ENCODE results near the gene ZNF644.

GRCh38 chr1:89846946-89847689 lies 26.3 kb downstream of the LRRC8D start:
- RRBS, result no CpG with 5 or more reads among the region's 7 CpGs

DNA sequence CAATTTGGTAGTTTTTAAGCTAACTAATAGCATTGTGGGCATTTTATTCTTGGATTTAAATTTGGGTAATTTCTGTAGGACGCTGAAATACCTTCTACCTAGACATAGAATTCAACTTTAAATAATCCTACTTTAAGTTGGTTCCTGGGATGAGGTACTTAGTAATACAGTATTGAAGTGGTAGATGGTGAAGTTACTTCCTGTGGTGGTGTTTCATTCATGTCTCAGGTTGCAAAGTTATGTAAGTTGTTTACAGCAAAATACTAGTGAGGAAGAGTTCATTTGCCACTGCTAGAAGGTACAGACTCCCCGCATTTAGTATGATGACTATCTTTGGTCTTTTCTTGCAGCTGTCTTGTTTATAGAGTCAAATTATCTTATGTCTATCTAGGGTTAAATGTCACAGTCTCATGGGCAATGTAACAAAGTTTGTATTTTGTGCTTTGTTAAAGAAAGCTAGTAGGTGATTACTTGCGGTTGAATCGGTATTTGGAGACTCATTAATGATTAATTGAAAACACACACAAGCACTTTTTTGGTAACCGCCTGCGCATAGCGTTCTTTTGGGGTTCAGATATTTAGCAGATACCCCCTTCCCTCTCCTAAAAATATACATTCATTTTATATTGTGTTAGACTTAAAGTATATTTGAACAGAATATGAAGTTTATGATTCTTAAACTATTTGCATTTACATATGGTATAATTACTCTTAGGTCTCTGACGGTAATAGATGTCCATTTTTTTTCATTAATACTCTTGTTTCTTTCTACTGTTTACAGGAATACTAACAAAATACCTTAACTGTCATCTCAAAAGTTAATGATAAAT lies 50.2 kb downstream of the LRRC8D start:
- RRBS, result no CpG with 5 or more reads among the region's 8 CpGs

- RRBS, result 1% methylated on average over 13 of the region's 31 CpGs
These were observed 531 bp downstream of the ZNF326 start for GRCh38 chr1:89995443-89995838.

GRCh38 chr1:91017241-91017553 lies 4.6 kb downstream of the ZNF644 start:
- RRBS, result no CpG with 5 or more reads among the region's 1 CpG

- RRBS, result under 1% methylated on average over 25 of the region's 53 CpGs
These were observed at the start of gene ZNF644 for GRCh38 chr1:91021850-91022587. TSS of gene ZNF644 (minus strand) at chr1:91022035.

DNA sequence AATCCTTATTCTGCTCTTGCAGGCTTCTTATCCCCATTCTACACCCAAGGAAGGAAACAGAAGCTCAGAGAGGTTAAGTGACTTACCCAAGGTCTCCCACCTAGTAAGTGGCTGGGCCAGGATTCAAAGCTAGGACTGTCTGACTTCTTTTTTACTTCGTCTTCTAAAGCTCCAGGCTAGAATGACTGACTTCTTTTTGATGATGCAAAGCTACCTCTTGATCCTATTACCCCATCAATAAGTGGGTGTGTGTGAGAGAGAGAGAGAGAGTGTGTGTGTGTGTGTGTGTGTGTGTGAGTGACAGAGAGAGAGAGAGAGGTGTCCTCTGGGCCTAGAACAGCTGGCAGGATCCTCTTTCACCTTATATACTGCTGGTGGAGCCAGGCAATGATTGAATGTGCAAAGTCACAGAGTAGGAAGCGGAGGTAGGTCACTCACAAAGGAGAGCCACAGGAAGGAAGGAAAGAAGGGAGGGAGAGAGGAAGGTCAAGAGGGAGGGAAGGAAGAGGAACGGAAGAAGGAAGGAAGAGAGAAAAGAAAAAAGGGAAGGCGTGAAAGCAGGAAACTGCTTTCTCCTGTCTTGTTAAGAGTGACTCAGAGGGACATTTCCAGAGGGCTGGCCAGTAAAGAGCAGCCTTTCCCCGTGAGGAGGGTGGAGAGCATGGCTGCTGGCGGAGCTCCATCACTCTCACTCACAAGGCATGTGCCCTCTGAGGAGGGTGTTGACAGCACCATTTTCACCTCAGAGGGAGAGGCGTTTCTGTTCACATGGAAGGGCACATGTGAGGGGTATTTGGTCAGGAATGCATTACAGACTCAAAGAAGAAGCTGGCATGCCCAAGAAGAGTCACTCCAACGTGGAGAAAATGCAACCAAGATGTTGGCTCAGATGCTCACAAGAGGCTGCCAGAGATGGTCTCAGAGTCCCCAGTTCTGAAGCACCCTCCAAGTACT lies 69.0 kb downstream of the CDC7 start:
- RRBS, result no CpG with 5 or more reads among the region's 8 CpGs

DNA sequence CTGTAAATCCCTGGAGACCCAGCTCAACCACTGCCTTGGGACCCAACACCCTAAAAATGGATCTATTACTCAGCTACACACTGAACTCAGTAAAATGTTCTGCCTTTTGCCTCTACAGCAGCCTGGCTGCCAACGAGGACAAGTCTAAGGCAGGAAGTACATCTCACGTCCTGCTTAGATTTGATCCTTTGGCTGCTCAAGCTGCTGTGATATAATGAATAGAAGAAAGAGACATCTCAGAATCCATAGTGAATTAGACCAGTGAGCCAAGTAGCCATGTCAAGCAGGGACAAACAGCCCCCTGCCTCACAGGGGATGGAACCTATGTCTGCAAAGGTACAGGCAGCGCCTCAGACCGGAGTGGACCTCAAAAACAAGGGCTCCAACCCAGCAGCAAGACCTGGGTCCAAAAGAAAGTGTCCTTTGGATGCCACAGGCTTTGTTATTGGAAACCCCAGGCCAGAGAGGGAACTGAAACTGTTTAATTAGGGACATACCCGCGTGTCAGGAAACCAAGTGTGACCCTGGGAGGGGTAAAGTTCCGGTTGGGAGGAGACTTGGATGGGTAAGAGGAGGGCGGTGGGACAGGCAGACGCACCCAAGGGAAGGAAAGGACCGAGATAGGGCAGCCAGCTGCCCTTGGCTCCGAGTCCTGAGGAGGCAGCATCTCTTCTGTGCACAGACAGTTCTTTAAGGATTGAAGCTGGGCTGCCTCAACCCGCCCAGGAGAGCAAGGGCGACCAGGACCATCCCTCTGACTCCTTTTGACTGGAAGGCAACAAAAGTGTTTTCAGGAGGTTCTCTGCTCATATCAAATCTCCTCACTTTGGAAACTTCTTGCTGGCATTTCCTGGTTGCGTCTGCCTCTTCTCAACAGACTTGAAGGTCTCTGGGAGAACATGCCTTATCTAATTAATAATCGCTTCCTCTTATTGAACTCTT lies 71.3 kb downstream of the CDC7 start:
- RRBS, result no CpG with 5 or more reads among the region's 15 CpGs

DNA sequence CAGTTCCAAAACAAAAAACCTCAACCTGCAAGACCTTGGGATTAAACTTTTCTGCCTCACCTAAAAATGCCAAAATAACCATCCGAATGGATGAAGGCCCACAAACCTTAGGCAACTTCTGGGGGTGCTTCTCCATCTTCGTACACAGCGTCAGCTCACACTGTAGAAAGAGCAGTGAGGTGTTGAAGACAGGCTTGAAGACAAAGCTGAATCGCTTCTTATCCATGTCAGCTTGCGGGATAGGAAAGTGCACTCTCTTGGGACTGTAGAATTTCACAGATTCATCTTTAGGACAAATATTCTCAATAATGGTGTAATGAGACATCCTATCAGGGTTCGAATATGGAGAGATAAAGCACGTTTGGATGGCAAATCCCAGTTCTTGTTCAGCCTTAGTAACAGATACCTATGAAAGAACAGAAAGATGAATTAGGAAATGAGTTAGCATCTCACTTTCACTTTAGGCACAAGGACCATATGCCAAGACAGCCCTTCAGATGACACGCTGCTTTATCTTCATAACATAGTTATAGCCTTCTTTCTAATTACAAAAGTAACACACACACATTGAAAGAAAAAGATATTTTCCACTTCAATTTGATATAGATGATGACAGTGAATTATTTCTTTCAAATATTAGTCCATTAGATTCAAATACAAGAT lies 173.7 kb downstream of the TGFBR3 start:
- RRBS, result no CpG with 5 or more reads among the region's 8 CpGs

DNA sequence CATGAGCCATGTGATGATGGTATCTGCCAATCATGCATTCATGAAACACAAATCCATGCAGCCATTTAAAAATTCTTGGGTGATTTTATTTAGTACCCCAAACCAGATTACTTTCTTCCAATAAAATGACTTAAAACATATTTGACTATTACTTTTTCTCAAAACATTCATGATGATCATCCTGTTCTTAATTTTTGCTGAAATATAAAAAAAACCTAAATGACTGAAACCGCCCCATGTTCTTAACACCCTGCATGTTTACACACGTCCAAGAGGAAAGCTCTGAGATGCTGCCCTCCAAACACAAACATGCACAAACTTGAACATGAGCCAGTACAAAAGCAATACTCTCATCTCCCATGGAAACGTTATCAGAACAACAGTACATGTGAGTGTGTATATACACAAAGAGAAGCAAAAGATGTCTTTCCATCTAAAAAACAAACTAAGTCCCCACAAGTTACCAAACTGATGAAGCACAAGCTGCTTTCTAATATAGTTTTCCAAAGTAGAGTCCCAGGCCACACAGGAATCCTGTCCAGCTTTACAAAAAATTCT lies 140.0 kb downstream of the TGFBR3 start:
- RRBS, result no CpG with 5 or more reads among the region's 3 CpGs

DNA sequence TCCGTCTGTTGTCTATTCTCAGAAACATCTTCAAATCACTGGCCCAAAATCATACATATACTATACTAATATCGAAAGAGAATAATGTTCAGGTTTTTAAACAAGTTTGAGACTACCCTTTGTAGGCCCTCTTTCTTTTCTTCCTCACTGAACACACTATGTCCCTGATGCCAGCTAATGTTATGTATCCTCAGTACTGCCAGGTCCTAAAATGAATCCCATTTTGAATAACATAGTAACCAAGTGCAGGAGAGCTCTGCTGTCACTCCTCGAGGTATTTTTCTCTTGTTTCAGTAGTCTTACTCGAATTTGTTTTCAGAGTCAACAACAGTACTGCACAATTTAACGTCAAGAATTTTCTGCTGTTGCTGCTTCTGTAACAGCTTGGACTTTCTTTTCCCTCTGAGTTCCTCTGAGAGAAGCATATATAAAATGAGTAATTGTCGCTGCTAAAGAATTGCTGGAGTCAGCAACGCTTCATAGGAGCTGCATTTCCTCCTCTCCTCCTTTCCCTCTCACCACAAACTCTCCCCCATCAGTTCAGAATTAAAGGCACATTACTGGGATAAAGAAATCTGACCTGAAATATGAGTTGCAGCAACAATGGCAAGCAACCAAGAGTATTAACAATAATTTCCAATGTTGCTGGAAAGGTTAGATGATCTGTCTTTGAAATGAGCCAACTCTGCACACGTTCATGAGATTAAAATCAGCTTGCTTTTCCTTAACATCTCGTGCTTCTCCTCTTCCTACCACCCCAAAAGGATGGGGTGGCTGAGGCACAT lies 90.5 kb downstream of the TGFBR3 start:
- RRBS, result no CpG with 5 or more reads among the region's 9 CpGs

GRCh38 chr1:91948278-91948942 lies 791 bp upstream of the BRDT start:
- RRBS, result no CpG with 5 or more reads among the region's 16 CpGs

DNA sequence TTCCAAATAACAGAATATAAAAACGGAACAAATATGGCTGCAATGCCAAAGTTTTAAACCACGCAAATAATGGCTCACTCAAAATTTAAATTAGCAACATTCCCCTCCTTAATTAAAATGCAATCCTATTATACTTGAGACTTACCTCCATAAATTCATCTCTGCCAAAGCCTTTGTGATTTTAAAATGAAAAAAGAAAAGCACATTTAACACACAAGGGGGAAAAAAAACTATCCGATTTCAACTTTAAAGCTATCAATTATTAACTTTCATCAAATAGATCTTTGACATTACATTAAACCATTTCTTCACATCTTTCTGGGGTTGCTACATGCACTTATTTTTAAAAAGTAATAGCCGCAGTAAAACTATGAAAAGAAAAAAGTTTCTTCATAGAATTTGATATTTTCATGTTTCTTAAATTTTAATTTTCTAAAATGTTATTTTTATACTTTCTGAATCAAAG lies 71.0 kb downstream of the EVI5 start:
- RRBS, result no CpG with 5 or more reads among the region's 4 CpGs

DNA sequence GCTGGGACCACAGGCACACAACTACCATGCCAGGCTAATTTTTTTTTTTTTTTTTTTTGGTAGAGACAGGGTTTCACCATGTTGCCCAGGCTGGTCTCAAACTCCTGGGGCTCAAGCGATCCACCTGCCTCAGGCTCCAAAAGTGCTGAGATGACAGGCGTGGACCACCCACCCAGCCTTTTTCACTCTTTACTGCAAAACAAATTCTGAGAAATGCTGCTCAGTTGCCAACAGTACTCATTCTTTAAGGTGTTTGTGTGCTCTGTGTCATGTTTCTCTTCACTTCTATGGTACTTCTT lies 39.9 kb downstream of the EVI5 start:
- RRBS, result no CpG with 5 or more reads among the region's 2 CpGs

DNA sequence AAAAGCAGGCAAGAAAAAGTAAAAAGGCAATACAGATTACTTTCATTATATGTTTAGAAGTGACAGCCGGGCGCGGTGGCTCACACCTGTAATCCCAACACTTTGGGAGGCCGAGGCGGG lies 686 bp upstream of the EVI5 start:
- RRBS, result no CpG with 5 or more reads among the region's 5 CpGs

DNA sequence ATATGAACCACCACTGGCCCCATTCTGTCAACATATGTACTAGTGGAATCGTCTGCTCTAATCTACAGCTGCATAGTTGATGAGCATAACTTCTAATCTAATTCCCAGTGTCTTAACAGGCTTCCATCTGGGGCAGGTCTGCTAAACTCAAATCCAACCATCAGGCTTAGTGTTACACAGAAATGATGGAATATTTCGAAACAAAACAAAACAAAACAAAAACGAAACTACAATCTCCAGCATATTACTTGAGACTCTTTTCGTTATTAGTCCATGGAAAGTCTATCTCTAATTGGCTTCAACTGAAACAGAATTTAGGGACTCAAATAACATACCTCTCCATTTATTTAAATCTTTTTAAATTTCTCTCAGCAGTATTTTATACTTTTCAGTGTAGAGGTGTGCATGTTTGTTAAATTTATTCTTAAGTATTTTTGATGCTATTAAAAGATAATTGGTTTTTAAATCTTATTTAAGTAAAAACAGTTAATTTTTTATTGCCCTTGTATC lies 37.5 kb downstream of the DIPK1A start:
- RRBS, result no CpG with 5 or more reads among the region's 4 CpGs

- RRBS, result no CpG with 5 or more reads among the region's 6 CpGs
These were observed 10.2 kb downstream of the DIPK1A start for GRCh38 chr1:92950825-92951738.

DNA sequence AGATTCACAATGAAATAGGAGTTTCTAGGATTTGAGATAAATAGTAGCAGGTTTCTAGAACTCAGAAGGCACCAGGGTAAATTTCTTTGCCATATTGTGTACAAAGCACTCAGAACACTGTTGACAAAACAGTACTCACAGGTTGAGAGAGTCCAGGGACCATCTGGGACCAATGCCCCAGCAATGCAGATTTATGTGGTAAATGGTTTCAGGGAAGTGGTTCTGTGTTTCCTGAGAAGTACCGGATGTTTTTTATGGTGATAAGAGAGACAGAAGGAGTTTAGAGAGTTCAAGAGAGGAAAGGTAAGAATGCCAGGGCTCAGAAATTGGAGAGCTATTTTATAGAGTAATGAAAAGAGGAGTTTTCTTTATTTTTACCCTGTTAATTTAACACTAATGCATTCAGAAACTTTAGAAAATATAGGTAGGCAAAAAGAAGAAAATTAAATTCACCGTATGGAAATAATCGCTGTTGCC lies 29.6 kb upstream of the DIPK1A start:
- RRBS, result no CpG with 5 or more reads among the region's 3 CpGs

DNA sequence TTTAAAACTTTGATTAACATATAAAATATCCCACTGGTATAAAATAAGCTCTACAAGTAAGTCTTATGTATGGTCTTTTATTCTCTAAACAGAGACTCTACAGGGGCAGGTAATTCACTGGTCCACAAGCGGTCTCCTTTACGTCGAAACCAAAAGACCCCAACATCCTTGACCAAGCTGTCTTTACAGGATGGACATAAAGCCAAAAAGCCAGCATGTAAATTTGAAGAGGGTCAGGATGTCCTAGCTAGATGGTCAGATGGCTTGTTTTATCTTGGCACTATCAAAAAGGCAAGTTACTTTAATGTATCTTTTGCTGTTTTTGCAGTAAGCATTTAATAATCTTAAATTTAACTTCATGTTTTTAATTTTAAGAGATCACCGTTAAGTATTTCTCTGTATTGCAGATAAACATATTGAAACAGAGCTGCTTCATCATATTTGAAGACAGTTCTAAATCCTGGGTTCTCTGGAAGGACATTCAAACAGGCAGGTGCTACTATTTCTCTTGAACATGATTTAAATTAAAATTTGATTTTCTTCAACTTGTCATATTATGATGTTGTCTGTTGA lies 31.1 kb downstream of the MTF2 start:
- RRBS, result no CpG with 5 or more reads among the region's 4 CpGs

- RRBS, result no CpG with 5 or more reads among the region's 5 CpGs
These were observed 45.6 kb downstream of the MTF2 start for GRCh38 chr1:93124387-93125308.